Astrocyte (in vitro differentiated cells and primary cell): ENCODE data around the genes SLC18B1, RPS12 and ALDH8A1.

GRCh38 chr6:132797920-132798833 lies at the start of gene SLC18B1:
Gene SLC18B1 (minus strand): TSS chr6:132798637.
- PRO-cap, result no peak
- RRBS, 2 experiments, result 1 to 2% methylated on average over 6 to 10 of the region's 39 CpGs

DNA sequence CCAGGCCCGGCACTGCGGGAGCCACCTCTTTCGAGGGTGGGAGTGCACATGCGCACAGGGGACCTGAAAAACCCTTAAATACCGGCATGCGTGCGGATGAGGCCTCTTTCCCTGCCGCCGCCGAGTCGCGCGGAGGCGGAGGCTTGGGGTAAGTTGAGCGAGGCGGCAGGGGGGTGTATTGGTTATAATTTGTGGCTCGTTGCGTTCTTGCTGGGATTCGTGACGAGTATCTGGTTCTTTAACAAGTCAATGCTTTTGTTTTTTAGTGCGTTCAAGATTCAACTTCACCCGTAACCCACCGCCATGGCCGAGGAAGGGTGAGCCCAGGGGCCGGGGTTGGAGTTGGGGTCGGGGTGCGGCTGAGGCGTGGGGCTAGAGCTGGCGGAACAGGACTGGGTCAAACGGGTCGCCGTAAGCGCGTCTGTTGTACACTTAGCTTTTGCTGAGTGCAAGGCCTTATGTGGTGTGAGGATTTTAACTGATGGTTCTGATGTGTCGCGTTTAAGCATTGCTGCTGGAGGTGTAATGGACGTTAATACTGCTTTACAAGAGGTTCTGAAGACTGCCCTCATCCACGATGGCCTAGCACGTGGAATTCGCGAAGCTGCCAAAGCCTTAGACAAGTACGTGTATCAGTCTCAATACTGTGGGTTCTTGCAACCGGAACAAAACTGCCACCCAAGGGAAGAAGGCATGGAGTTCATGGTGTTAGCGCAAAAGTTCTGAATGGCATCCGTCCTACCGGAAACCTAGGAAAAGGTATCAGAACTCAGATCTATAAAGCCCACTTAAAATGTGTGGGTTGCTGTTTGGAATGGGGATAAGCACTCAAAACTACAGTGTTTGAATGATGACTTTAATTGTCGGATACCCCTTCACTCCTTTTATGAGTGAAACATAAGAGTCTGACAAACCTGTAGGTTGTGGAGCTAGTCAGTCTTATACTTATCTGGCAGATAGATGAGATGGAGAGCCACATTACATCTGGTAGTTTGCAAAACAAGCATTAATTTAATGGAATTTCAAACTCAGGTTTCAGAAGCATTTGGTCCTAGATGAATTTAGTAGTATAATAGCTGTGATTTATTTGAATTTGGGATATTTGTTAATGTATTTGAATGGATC lies at the start of gene RPS12:
RPS12 (plus strand) TSS at position 104 of the 1,125 bp plus-strand sequence.
- PRO-cap, result bidirectional peak, plus-strand start at position 104 of the sequence, minus-strand start outside the sequence; unidirectional peak, plus-strand start at position 843 of the sequence
- RRBS, 2 experiments, result 2 to 5% methylated on average over 9 of the region's 47 CpGs

DNA sequence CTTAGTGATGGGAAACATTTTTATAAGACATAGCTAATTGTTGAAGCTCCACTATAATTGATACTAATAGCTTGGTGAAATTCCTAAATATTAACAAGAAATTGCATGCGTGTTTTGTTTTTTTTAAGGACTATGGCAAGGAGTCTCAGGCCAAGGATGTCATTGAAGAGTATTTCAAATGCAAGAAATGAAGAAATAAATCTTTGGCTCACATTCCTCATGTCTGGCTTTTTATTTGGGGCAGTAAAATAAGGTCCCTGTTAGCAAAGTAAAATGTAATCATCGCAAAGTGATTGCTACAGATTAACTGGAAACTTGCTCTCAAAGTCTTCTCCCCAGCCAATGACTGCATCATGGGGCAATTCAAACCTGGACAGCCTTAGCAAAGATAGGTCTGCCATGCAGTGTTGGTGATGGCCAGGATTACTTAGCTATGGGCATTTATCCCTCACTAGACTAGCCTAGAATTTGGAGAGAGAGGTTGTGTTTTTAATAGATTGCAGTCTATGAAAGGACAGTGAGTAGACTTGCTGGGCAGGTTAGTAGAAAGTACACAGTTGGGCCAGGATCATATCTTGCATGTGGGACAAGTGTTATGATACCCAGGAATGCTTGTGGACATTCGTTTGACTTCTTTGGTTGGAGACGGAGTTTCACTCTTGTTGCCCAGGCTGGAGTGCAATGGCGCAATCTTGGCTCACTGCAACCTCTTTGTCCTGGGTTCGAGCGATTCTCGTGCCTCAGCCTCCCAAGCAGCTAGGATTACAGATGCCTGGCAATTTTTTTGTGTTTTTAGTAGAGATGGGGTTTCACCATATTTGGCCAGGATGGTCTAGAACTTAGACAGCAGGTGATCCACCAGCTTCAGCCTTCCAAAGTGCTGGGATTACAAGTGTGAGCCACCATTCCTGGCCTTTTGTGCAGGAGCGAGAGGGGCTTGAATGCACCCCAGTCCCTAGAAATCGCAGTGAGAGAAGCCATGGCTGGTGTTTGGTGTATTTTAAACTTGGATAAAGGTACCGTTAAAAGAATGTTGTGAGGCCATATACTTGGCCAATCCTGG lies 3.3 kb downstream of the RPS12 start:
- PRO-cap, result no peak
- RRBS, 2 experiments, result no CpG with 5 or more reads among the region's 11 CpGs

DNA sequence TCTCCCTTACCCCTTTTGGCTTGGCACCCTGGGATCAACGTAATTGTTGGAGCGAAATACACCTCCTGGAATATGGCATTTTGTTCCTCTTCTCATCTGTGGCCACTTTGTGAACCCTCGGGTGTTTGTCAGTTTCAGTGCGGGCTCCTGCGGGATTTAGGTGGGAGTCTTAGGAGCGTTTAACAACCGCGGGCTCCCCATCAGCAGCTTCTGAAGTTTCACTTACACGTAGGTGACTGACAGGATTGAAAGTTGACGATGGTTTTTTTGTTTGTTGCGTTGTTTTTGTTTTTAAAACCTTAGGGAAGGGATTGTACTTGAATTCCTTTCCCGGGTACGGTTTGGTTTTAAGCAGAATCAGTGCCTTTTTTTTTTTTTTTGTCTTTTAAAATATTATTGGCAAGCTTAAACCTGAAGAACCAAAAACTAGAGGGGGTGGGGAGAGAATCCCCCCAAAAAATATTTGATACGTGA lies 2.2 kb downstream of the EYA4 start:
- PRO-cap, result no peak
- RRBS, 2 experiments, result no CpG with 5 or more reads among the region's 14 CpGs

- PRO-cap, result no peak
- RRBS, 2 experiments, result no CpG with 5 or more reads among the region's 2 CpGs
Measured at GRCh38 chr6:133609395-133610086, 279.4 kb upstream of the TCF21 start.

DNA sequence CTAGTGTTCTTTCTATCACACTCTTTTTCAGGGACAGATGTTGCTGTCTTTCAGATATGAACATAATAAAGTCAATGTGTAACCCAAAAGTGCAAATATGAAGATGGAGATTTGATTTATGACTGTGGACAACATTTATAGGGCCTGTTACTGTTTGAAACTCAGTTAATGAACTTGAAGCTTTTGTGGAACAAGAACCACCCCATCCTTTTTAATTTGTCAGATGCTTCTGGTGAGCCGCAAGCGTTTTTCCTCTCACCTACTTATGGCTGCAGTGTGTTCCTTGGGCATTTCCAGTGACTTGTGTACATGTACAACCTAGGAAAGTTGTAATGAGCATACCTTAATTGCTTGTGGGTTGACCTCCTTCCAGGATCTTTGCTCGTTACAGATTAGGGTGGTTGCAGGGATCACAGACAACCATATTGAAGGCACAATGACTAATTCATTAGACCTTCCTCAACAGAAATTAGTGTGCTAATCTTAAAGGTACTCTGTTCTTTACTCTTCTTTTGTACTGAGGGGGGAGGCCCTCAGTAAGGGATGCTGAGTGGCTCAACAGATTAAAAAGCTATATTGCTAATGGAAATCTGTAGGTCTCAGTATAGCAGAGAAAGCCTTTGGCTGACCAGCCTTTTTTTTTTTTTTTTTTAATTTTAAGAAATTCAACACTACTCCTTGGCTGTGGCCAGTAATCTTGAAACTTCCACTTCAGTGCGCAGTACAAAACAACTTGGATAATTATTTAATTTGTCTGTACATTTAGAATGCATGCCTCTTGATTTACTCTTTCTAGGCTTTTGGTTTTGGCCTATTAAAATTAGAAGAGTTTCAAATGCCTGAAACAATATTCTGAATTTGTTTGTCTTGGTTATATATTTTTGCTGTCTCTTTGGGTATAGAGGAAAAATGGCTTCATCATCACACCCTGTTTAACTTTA lies 7.0 kb downstream of the TBPL1 start:
- PRO-cap, result no peak
- RRBS, 2 experiments, result no CpG with 5 or more reads among the region's 4 CpGs

DNA sequence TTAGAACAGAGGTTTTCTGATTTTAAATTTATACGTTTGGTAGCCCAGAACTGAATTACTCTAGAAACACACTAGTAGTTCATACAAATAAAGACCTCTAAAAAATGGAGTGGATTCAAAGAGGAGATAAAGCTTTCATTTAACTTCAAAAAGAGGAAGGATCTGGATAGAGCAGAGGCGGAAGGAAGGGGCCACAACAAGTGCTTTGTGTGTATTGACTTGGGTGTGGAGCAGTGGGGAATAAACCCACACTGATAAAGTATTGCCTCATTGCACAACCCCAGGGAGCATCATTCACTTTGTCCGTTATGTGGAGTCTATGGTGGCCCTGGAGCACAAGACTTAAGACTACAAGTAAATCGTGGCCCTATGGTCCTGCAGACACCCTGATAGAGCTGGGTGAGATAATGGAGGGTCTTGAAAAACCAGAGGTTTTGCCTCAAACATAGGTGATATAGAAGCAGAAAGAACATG lies 30.7 kb downstream of the SLC2A12 start:
- PRO-cap, result no peak
- RRBS, 2 experiments, result no CpG with 5 or more reads among the region's 4 CpGs

DNA sequence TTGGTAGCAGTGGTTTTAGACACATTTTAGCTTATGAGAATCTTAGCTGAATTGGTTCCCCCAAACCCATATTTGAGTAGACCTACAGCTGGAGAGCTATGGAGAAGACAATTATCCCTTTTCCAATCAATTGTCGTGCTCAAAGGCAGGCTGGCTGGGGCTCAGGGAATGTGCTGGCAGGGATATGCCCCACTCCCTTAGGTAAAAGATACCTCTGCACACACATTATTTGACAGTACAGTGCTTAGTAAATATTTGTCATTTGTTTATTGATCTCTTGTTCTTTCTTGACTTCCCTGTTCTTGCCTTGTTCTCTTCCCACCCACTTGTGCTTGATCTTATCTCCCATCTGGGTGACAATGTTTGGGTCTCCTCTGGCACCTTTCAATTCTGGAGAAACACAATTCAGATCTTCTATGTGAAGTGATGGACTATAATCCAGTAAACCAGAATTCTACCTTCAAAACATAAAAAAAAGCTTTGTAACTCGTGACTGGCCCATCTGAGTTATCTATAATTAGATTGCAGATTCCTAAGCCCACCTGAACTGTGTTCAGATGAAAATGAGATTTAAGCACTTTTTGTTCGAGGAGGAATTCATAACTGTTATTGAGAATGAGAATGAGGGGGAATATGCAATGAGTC lies 114.4 kb upstream of the SLC2A12 start:
- PRO-cap, result no peak
- RRBS, 2 experiments, result no CpG with 5 or more reads among the region's 3 CpGs

GRCh38 chr6:134169513-134170674 lies 117.5 kb upstream of the SLC2A12 start:
- PRO-cap, result no peak
- RRBS, 2 experiments, result no CpG with 5 or more reads among the region's 31 CpGs

GRCh38 chr6:134435988-134436987 lies 118.4 kb upstream of the SGK1 start:
- PRO-cap, result bidirectional peak, plus-strand start at chr6:134436423, minus-strand start at chr6:134436332
- RRBS, 2 experiments, result no CpG with 5 or more reads among the region's 12 CpGs

GRCh38 chr6:134520309-134520767 lies 202.4 kb upstream of the SGK1 start:
- PRO-cap, result no peak
- RRBS, 2 experiments, result no CpG with 5 or more reads among the region's 5 CpGs

GRCh38 chr6:134523190-134523930 lies 205.4 kb upstream of the SGK1 start:
- PRO-cap, result no peak
- RRBS, 2 experiments, result no CpG with 5 or more reads among the region's 6 CpGs

- PRO-cap, result no peak
- RRBS, 2 experiments, result no CpG with 5 or more reads among the region's 2 CpGs
Measured at GRCh38 chr6:134640653-134640876, 309.3 kb downstream of the ALDH8A1 start.

- PRO-cap, result no peak
- RRBS, 2 experiments, result no CpG with 5 or more reads among the region's 3 CpGs
Measured at GRCh38 chr6:134918362-134918561, 31.6 kb downstream of the ALDH8A1 start.

DNA sequence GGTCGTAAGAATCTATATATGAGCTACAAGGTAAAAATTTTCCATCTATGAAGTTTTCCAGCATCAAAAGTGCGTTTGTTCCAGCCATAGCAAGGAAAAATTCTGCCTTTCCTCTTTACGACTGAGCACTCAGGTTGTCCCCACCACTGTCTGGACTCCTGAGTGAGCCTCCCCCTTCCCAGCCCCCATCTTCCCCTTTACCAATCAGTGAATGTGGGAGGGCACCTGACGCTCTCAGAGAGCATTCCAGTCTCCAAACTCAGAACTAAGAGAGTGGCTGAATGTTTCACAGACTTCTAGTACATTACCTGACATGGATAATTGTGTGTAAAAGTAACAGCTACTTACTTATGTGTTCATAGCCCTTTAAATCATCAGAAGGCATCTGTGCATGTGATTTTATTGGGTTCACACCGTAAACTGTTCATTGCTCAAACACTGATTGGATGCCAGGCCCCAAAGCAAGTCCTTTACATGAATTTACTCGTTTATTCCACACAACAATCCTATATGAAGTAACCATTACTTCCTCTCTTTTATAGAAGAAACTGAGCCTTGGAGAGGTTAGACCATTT lies at the start of gene ALDH8A1:
ALDH8A1 (minus strand) TSS at position 136 of the 575 bp plus-strand sequence.
- PRO-cap, result no peak
- RRBS, 2 experiments, result no CpG with 5 or more reads among the region's 6 CpGs

DNA sequence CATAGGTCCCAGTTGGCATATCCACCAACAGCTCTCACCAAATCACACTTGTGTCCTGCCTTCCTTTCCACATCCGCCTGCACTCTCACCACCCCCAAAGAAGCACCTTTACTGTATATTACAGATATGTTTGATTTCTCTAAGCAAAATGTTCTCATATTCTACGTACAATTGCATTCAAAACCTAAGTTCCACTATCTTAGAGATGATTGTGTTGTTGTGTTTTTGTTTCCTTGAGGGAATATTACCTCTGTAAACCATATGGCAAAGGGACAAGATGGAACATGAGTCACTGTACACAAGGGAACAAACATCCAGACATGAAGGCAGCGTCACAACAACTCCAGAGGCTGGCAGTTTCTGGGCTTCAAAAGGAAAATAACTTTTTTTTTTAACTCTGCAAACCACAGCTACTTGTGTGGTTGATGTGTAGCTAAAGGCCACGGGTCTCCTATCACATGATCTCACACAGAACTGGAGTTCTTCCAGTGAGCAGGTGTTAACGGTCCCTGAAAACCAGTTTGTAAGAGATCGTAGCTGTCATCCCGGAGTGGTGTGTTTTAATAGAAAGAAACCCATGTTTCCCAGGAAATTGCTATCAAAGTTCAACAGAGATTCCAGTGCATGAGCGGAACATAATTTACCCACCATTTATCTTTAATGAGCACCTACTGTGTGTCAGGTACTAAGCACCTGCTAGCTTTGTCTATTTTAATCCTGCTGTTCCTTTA lies 33.1 kb upstream of the HBS1L start:
- PRO-cap, result no peak
- RRBS, 2 experiments, result no CpG with 5 or more reads among the region's 8 CpGs

DNA sequence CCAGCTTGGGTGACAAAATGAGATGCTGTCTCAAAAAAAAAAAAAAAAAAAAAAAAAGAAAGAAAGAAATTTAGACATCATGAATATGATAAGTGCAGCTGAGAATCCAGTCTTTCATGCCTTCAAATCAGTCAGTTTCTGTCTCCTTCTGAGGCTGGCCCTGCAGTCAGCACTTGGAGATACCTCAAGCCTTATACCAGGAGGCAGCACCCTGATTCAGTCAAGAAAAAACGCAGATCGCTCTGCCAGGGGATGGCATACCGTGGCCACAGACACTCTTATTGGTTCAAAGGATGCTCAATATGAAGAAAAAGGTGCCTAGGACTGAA lies 17.9 kb upstream of the MYB start:
- PRO-cap, result no peak
- RRBS, 2 experiments, result no CpG with 5 or more reads among the region's 3 CpGs

- PRO-cap, result no peak
- RRBS, 2 experiments, result no CpG with 5 or more reads among the region's 23 CpGs
Measured at GRCh38 chr6:135183375-135184399, 2.6 kb downstream of the MYB start.

DNA sequence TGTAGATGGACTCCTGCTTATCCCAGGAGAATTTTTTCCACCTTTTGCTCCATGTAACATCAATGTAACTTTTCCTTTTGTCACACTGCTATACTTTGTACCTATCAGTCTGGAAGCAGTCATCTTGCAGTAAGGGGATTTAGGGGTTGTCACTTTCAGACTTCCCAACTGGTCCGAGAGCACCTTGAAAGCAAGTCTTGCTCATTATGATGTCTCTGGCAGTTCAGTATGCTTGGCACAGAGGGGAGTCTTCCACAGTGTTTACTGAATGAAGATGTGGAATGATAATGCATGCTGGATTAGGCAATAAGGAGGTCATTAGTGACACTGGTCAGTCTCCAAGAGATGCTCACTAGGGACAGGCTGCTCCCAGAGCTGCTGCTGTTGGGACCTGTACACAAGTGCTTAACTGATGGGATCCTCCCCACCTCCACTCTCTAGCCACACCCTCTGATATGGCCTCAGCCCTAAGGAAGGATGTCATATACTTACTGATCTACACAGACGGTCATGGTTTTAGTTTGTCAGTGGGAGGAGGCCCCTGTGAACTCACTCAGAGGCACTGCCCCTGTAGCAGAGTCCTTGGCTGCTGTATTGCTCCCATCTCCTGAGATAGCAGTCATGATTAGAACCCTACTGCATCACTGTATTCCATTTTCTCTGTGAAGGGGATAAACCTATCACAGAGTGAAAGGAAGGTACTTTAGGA lies 73.3 kb downstream of the MYB start:
- PRO-cap, result no peak
- RRBS, 2 experiments, result no CpG with 5 or more reads among the region's 2 CpGs

DNA sequence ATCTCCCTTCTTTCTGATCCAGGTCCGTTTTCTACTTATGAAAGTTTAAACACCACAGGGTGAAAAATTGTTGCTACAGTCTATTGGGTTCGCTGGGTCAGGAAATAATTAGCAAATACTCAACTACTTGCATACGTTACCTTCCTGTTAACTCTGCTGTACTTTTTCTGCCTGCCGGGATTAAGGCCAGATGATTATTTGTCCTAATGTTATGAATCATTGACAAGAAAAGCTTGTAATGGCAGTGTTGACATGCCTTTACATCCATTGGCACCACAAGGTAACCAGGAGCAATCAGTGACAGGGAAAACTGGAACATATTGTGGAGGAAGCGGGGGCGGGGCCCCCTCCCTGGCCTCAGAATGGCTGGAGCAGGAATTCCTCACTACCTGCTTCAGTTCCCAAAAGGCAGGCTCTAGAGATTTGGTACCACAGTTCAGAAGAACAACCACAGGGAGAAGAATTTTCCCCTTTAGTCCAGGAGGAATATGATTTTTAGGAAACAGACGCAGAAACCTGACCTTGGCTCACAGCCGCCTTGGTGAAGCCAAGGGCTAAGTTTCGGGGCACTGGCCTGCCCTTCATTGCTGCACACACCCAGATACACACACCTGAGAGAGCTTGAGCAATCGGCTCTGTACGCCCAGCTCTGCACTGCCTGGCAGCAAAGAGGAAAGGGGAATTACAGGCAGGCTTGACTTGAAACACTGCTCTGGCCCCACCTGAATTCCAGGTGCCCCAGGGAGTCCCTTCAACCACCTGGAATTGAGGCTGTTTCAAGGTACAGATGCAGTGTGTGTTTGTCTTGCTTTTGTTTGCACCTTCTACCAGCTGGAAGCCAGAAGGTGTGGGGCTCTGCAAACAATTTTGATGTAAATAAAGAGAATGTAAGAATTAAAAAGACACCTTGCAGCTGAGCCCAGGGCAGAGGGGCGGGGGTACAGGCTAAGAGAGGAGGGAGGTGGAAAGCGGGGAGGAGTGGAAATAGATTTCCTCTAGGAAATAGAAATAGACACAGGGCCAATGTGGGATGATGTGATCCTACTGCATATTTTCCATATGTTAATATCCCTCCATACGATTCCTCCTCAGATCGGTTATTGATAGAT lies 89.8 kb downstream of the MYB start:
- PRO-cap, result no peak
- RRBS, 2 experiments, result no CpG with 5 or more reads among the region's 15 CpGs